ENCODE measurements around a stretch of chrX.

- PRO-cap: no peak
- RAMPAGE, long total RNA: start-site peak on the minus strand at chrX:112718997-112719162, 34 and 5 reads in 2 replicates
These were observed 39.2 kb upstream of the LHFPL1 start for GRCh38 chrX:112718838-112719496.

- PRO-cap: bidirectional peak, plus-strand start at chrX:115561174, minus-strand start at chrX:115560986
- RAMPAGE, long total RNA: no peak
These were observed 222 bp upstream of the PLS3 start for GRCh38 chrX:115560804-115561099.

GRCh38 chrX:115582356-115583383 lies 21.7 kb downstream of the PLS3 start:
- PRO-cap: bidirectional peak, plus-strand start at chrX:115582883, minus-strand start at chrX:115582876
- RAMPAGE, long total RNA: no peak

GRCh38 chrX:115600476-115601405 lies 39.8 kb downstream of the PLS3 start:
- PRO-cap: no peak
- RAMPAGE, long total RNA: no peak

- PRO-cap: no peak
- RAMPAGE, long total RNA: no peak
These were observed 64.7 kb downstream of the PLS3 start for GRCh38 chrX:115625702-115625991.

DNA sequence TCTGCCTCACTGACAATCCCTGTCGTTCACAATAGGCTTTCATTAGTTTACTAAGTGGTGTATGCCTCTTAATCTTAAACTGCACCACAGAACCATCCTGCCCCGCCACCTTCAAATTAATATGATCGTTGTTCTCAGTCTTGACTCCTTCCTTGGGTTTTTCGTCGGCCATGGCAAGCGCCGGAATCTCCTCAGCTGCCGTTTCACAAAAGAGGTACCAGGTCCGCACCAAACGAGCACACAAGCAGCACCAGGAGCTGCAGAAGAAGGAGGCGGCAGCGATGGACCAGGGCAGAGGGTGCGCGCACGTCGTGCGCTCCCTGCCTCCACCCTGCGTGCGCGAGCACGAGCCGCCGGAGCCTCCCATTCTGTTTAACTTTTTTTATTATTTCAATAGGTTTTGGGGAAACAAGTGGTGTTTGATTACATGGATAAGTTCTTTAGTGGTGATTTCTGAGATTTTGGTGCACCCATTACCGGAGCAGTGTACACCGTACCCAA lies 158.1 kb downstream of the PLS3 start:
- PRO-cap: no peak
- RAMPAGE, long total RNA: no peak

- PRO-cap: no peak
- RAMPAGE, long total RNA: no peak
These were observed 248.8 kb upstream of the AGTR2 start for GRCh38 chrX:115921443-115922442.

DNA sequence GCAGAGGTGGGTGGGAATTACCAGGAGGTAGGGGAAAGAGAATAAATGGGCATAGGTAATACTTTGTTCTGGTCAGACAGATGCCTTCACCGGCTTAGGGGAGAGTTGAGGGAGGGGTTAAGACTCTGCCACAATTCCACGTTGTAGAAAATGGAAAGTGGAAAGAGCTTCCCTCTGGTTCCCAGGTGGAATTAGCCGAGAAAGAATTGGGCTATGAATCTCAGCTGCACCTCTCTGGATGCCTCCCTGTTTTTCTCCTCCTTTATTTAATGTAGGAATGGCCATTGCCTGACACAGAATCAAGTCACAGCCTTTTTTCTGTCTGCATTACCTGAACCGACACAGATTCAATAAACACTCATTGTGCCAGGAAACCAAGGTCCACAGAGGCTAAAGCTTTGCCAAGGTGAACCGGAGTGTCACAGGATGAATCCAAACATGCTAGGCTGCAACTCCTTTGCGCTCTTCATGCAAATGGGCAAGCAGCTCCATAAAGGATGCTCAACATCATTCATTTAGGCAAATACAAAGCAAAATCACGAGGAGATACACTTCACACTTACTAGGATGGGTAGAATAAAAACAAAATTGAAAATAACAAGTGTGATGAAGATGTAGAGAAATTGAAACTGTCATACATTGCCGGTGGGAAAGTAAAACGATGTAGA lies 199.9 kb upstream of the AGTR2 start:
- PRO-cap: no peak
- RAMPAGE, long total RNA: no peak

GRCh38 chrX:116239914-116240430 lies 69.4 kb downstream of the AGTR2 start:
- PRO-cap: no peak
- RAMPAGE, long total RNA: no peak

DNA sequence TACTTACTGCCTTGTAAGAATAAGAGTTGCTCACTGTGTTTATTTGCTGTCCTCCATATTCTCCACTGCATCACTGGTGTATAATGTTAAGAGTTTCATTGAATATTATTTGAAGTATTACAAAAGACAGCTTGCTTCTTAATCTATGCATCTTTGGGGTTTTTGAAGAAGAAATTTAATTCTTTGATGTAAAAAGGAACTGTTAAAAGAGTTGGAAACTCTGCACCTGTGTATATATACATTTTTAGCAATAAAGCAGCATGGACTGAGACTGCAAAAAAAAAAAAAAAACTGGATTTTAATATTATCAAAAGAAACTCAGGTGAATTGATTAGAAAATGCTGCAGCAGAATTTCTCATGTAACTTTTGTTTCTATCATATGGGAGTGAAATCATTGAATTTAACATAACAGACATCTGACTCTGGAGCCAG lies 538.8 kb upstream of the CT83 start:
- PRO-cap: no peak
- RAMPAGE, long total RNA: no peak

GRCh38 chrX:118347093-118347661 lies 1.3 kb downstream of the WDR44 start:
- PRO-cap: no peak
- RAMPAGE, long total RNA: no peak

DNA sequence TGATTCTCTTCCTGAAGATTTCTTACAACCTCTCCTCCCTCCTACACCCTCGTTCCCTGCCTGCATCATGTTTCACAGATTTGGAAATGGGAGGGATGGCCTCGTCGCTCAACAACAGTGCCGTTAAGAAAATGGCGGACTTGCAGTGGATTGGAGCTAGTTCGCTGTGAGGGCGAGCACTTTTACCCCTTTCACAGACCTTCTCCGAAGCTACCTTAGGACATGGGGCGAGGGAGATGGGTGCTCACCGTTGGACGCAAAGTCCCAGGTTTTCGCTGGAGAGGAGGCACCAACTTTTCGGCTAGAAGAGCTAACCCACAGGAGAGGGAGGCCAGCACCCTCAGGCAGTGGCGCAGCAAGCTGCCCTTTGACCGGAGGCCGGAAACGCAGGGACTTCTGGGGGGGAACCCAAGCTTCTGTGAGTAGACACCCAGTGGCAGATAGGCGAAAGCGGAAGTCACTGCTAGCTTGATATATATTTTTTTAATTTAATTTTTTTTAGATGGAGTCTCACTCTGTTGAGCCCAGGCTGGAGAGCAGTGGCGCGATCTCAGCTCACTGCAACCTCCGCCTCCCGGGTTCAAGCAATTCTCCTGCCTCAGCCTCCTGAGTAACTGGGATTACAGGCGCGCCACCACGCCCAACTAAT lies 93.0 kb upstream of the IL13RA1 start:
- PRO-cap: no peak
- RAMPAGE, long total RNA: no peak

DNA sequence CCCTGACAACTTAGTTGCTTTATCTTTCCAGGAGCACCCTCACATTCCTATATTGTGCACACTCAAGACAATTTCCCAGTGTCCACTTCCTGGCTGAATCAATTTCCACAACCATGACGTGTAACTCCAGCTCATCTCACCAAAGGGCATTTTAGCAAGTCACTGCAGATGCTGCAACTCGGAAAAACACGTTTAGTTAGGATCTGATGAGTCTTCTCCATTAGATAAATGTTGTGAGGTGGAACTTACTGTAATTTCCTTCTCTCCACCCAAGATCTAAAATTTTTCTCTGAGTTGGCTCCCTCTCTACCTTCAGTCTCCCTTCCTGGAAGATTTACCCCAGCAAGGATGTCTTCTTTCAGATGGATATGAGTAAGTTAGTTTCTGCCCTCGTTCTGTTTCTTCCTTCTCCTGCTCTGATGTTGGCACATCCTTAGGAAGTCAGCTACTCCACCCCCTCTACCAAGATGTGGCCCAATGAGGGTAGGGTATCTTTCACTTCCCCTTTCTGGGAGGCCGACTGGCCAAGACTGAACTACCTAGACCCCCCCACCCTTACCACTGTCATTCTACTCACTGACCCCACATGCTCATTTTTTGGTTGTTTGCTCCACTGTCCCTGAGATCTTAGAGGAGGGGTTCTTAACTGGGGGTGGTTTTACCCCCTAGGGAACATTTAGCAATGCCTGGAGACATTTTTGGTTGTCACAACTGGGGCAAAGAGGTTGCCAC lies 28.7 kb upstream of the IL13RA1 start:
- PRO-cap: no peak
- RAMPAGE, long total RNA: no peak

- PRO-cap: no peak
- RAMPAGE, long total RNA: no peak
These were observed 39.8 kb downstream of the IL13RA1 start for GRCh38 chrX:118767170-118767722.

DNA sequence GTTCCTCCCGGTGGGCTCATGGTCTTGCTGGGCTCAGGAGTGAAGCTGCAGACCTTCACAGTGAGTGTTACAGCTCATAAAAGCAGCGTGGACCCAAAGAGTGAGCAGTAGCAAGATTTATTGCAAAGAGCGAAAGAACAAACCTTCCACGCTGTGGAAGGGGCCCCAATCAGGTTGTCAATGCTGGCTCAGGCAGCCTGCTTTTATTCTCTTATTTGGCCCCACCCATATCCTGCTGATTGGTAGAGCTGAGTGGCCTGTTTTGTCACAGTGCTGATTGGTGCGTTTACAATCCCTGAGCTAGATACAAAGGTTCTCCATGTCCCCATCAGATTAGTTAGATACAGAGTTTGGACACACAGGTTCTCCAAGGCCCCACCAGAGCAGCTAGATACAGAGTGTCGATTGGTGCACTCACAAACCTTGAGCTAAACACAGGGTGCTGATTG lies 53.0 kb upstream of the LONRF3 start:
- PRO-cap: no peak
- RAMPAGE, long total RNA: no peak

- PRO-cap: no peak
- RAMPAGE, long total RNA: no peak
These were observed 20.6 kb downstream of the LONRF3 start for GRCh38 chrX:118995126-118995396.

GRCh38 chrX:119237608-119238311 lies 1.7 kb downstream of the PGRMC1 start:
- PRO-cap: bidirectional peak, plus-strand start at chrX:119237722, minus-strand start at chrX:119237797
- RAMPAGE, long total RNA: no peak

- PRO-cap: no peak
- RAMPAGE, long total RNA: no peak
These were observed 4.0 kb downstream of the PGRMC1 start for GRCh38 chrX:119240091-119240511.

DNA sequence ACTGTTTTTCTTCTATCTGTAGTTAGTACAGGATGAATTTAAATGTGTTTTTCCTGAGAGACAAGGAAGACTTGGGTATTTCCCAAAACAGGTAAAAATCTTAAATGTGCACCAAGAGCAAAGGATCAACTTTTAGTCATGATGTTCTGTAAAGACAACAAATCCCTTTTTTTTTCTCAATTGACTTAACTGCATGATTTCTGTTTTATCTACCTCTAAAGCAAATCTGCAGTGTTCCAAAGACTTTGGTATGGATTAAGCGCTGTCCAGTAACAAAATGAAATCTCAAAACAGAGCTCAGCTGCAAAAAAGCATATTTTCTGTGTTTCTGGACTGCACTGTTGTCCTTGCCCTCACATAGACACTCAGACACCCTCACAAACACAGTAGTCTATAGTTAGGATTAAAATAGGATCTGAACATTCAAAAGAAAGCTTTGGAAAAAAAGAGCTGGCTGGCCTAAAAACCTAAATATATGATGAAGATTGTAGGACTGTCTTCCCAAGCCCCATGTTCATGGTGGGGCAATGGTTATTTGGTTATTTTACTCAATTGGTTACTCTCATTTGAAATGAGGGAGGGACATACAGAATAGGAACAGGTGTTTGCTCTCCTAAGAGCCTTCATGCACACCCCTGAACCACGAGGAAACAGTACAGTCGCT lies 7.5 kb downstream of the PGRMC1 start:
- PRO-cap: no peak
- RAMPAGE, long total RNA: no peak

- PRO-cap: bidirectional peak, plus-strand start at chrX:119606013, minus-strand start at chrX:119605878
- RAMPAGE, long total RNA: no peak
These were observed 31.2 kb downstream of the UBE2A start for GRCh38 chrX:119605215-119606277.

Data from GM23338 (cell line).